Subcutaneous adipose tissue (tissue), 3 donors: ENCODE data around the genes SETSIP and GLMN.

- PRO-cap, result no peak
- RAMPAGE, long total RNA, 3 experiments, result no peak in any of the 3 experiments
Measured at GRCh38 chr1:91707586-91708291, 178.2 kb downstream of the TGFBR3 start.

DNA sequence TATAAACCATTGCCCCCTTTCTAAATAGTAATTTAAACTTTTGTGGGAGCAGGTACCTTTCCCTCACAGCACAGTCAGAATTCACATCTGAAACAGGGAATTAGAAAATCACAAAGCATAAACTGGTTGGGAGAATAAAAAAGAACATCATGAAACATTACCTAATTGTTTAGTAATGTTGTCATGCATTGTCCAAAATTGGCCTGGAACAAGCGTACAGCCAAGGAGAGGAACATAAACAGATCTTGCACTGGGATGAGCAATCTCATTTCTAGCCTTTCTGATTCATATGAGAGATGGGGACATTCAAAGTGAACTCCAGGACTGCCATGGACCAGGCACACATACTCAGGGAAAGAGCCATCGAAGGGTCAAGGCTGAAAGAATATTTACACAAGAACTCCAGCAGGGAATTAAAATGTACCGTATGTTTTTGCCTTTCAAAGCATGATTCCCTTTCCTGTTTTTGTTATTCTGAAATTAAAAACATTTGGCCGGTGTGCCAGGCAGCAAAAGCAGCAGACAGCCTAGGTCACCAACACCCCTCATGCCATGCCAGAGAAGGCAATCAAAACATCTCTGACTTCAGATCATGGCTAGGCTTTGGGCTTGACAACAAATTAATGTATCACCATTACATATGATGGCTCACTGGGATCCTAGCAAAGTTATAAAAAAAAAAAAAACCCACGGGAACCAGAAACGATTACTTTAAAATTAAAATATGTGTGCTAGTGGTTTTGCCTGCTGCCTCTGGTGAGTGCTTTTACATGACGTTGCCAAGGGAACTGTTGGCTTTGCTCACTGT, 159.9 kb downstream of the TGFBR3 start:
- PRO-cap, result bidirectional peak, plus-strand start at position 305 of the sequence, minus-strand start at position 89 of the sequence
- RAMPAGE, long total RNA, 3 experiments, result no peak in any of the 3 experiments

- PRO-cap, result no peak
- RAMPAGE, long total RNA, 3 experiments, result no peak in any of the 3 experiments
Measured at GRCh38 chr1:91732269-91733067, 153.5 kb downstream of the TGFBR3 start.

GRCh38 chr1:91757832-91758086, 128.2 kb downstream of the TGFBR3 start:
- PRO-cap, result unidirectional peak, minus-strand start at chr1:91757929
- RAMPAGE, long total RNA, 3 experiments, result no peak in any of the 3 experiments

DNA sequence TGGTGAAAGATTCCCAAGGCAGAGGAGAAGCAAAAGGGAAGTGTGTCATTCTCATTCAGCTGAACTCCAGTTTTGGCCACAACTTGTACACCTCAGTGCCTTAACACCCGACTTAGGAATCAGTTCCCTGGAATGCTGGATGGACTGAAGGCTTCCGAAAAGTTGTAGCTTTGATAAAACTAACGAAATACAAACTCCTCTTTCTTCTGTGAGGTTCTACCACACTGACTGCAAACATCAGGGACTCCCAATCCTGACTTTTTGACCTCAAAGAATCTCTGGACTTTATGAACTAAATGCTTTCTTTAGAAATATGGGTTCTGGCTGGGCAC, 21.4 kb downstream of the TGFBR3 start:
- PRO-cap, result no peak
- RAMPAGE, long total RNA, 3 experiments, result no peak in any of the 3 experiments

DNA sequence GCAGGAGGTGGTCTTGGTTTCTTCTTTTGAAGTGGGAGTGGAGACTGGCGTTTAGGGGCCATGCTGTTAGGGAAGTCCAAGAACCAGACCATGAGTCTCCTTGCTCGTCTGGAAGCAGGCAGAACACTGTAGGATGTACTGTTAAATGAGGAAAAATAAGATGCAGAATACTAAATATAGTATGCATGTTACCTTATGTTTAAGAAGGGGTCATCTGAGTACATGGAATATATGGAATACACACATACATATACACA, at the start of gene SETSIP:
Gene SETSIP (minus strand): TSS at position 62 of the 257 bp plus-strand sequence.
- PRO-cap, result no peak
- RAMPAGE, long total RNA, 3 experiments, result no peak in any of the 3 experiments

DNA sequence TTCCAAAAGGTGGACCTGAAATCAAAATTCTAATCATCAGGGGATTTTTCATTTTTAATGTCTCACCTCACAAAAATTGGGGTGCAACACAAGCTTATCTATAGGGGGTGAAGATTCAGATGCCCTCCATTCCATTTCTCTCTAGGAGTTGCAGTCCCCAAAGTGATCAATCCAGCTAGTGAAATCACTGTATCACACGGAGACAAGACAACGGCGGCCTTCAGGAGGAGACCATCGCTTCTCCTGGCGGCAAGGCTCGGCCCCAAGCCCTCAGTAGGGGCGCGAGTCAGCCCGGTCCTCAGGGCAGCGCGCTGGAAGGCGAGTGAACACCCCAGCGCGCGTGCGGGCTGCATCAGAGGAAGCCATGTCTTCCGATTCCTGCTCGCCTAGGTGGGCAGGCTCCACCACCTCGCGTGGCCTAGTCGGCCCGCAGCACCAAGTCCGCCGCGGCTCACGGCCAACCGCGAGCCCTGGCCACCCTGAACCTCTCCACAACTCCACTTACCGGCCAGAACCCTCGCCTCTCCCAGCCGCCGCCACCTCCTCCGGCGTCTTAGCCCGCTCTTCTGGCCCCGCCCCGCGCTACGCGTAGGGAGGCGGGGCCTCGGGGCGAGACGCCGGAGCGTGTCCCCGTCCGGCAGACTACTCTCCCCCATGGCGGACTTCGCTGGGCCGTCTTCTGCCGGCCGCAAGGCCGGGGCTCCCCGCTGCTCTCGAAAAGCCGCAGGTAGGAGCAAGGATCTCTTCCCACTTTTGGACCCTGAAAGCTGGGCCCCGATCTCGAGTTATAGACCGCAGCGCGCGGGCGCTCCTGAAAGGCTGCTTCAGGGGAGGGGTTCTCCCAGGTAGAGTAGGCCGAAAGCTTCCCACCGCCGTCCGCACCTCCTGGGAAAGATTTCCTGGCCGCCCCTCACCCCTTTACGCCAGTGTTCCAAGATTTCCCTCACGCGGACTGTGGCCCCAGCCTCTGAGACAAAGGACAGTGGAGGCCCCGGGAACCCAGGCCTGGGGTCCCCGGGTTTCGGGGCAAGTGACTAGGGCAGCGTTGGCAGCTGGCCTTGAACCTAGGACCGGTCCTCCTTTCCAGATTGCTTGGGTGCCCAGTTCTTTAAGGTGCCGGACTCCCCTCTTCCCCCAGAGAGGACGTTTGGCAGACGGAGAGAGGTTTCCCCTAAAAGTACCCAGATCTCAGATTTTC, at the start of gene GLMN:
Gene GLMN (minus strand): TSS at position 568 of the 1,198 bp plus-strand sequence.
- PRO-cap, result bidirectional peak, plus-strand start at position 640 of the sequence, minus-strand start at position 555 of the sequence
- RAMPAGE, long total RNA, 3 experiments, result start-site peak on the plus strand in 3 of 3 experiments, centred at positions 620 to 639 of the sequence, 121 to 184 reads per replicate; start-site peak on the minus strand in 2 of 3 experiments, centred at positions 559 to 566 of the sequence, 40 to 46 reads per replicate

DNA sequence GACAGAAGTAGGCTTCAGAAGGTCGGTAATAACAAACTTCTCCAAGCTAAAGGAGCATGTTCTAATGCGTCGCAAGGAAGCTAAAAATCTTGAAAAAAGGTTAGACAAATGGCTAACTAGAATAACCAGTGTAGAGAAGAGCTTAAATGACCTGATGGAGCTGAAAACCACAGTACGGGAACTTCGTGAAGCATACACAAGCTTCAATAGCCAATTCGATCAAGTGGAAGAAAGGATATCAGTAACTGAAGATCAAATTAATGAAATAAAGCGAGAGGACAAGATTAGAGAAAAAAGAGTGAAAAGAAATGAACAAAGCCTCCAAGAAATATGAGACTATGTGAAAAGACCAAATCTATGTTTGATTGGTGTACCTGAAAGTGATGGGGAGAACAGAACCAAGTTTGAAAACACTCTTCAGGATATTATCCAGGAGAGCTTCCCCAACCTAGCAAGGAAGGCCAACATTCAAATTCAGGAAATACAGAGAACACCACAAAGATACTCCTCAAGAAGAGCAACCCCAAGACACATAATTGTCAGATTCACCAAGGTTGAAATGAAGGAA, 90.8 kb downstream of the RPAP2 start:
- PRO-cap, result no peak
- RAMPAGE, long total RNA, 3 experiments, result no peak in any of the 3 experiments

DNA sequence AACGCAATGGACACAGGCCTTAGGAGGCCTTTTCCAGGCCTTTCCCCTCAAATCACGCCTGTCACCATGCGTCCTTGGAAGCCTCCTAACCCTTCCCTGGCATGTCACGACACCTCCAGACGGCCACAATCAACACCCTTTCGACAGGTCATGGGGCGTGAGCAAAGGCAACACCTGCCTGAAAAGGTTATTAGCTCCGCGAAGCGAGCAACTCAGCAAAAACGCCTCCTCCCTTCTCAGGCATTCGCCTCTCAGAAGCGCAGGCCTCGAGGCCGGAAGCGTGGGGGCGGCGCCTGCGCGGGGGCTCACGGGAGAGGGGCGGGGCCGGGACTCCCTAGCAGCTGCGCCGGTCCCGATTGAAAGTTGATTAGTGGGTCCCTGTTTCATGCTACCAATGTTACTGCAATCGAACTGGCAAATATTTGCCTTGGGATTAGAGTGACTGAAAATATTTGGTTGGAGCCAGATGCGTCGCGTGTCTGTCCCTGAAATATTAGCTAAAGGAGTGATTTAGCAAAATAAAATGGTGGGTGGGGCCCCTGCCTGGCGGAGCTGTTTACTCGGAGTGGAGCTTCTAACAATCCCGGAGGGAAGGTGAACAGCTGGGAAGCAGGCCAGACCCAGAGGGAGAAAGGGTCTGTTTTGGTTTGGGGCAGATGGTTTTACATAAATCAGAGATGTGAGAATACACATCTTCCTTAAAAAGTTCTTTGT, 44.9 kb downstream of the GFI1 start:
- PRO-cap, result no peak
- RAMPAGE, long total RNA, 3 experiments, result no peak in any of the 3 experiments

DNA sequence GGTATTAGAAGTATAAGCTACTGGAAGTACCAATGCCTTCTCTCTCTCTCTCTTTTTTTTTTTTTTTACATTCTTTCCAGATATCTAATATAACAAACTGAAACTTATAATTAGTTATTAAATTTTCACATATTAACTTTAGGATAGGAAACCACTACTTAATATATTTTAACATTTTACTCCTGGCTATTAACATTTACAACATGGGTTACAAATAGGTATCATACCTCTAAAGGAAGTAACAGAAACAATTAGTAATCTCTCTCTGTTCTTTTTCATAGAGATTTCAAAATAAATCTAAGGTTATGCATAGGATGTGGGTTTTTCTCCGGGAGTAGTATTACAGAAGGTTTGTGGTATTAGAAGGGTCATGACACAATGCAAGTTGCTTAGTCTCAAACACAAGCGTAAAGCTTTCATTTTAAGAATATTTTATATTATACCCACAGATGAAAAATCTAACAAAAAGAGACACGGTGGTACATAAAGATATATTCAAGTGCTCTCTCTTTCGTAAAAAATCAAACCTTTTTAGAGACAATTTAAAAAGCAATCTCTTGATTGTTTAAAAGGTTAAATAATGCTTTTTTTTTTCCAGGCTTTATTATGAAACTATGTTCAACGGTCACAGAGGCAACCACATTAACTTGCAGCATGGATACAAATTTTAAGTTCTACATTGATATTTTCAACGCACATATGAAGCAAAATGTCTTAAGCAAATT, 97.1 kb upstream of the GFI1 start:
- PRO-cap, result no peak
- RAMPAGE, long total RNA, 3 experiments, result no peak in any of the 3 experiments

GRCh38 chr1:92877123-92877654, 45.3 kb downstream of the RPL5 start:
- PRO-cap, result no peak
- RAMPAGE, long total RNA, 3 experiments, result no peak in any of the 3 experiments

DNA sequence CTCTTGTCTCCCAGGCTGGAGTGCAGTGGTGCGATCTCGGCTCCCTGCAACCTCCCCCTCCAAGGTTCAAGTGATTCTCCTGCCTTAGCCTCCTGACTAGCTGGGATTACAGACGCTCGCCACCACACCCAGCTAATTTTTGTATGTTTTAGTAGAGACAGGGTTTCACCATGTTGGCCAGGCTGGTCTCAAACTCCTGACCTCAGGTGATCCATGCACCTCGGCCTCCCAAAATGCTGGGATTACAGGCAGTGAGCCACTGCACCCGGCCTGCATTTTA, 67.7 kb upstream of the DR1 start:
- PRO-cap, result no peak
- RAMPAGE, long total RNA, 3 experiments, result no peak in any of the 3 experiments

GRCh38 chr1:93605259-93606381, 76.0 kb downstream of the BCAR3 start:
- PRO-cap, result unidirectional peak, minus-strand start at chr1:93605945
- RAMPAGE, long total RNA, 3 experiments, result no peak in any of the 3 experiments

GRCh38 chr1:93661846-93662599, 19.6 kb downstream of the BCAR3 start:
- PRO-cap, result no peak
- RAMPAGE, long total RNA, 3 experiments, result no peak in any of the 3 experiments

- PRO-cap, result no peak
- RAMPAGE, long total RNA, 3 experiments, result no peak in any of the 3 experiments
Measured at GRCh38 chr1:93818214-93818589, 60.8 kb downstream of the DNTTIP2 start.

DNA sequence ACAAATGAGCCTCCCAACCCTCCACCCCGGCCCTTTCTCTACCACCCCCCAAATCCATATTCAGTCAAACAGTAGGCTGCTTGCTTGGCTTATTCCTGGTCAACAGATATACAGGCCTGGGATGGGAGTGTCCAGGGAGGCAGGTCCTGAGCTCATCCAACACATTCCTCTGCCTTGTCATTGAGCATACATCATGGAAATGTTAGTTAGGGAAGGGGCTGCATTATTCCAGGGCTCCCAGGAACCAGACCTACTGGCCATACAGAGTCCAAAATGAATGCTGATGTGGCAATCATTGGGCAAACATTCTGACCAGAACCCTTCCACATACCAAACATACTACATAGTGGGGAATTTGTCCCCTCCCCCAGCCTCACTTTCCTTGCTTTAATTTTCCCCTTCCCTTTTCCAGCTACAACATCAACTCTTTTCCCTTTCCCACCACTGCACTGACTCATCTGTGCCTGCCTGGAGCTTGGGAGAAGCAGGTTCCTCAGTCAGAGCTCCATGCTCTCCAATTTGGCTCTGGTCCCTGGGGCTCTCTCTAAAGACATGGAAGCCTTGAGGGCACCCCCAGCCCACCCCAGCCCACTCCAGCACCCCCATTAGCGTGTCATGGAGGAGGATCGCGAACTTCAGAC, 58.9 kb downstream of the ABCA4 start:
- PRO-cap, result no peak
- RAMPAGE, long total RNA, 3 experiments, result no peak in any of the 3 experiments

- PRO-cap, result no peak
- RAMPAGE, long total RNA, 3 experiments, result no peak in any of the 3 experiments
Measured at GRCh38 chr1:94068569-94069302, 52.2 kb downstream of the ABCA4 start.

DNA sequence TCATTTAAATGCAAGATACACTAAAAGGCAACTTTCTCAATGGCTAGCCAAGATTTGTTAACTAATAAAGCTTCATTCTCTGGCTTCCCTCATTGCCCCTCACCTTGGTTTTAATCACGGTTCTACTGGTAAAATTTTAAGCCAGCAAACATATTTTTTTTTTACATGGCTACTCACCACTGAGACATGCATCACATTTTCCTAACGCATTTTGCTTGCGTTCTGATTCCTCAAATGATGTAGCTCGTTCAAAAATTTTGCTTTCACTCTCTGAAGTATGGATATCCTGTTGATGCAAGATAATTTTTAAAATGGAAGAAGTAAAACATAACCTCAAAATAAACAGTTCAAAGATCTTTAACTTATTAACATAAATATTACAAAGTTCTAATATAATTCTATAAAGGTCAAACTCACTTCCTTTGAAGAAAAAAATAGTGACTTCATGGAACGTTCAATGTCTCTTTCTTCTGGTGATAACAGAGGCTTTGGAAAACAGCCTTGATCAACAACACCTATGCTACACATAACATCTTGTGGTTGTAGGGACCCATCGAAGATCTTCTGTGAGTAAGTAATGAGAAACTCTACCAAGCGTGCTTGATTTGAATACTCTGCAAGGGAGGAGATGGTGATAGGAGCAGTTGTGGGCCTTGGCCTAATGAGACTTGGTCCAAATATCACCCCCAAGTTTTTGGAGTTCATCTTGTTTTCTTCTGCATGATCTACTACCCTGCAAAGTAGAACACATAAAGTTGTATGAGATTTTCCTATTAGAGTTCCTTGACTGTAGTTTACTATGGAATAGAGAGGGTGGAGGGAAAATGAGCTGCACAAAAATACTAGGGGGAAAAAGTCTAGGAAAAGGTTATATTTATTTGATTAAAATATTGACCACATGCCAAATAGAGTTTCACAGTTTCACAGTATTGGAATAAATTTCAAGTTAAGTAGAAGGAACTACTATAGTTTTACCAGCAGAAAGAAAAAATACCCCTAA, 56.8 kb upstream of the ABCA4 start:
- PRO-cap, result no peak
- RAMPAGE, long total RNA, 3 experiments, result no peak in any of the 3 experiments

DNA sequence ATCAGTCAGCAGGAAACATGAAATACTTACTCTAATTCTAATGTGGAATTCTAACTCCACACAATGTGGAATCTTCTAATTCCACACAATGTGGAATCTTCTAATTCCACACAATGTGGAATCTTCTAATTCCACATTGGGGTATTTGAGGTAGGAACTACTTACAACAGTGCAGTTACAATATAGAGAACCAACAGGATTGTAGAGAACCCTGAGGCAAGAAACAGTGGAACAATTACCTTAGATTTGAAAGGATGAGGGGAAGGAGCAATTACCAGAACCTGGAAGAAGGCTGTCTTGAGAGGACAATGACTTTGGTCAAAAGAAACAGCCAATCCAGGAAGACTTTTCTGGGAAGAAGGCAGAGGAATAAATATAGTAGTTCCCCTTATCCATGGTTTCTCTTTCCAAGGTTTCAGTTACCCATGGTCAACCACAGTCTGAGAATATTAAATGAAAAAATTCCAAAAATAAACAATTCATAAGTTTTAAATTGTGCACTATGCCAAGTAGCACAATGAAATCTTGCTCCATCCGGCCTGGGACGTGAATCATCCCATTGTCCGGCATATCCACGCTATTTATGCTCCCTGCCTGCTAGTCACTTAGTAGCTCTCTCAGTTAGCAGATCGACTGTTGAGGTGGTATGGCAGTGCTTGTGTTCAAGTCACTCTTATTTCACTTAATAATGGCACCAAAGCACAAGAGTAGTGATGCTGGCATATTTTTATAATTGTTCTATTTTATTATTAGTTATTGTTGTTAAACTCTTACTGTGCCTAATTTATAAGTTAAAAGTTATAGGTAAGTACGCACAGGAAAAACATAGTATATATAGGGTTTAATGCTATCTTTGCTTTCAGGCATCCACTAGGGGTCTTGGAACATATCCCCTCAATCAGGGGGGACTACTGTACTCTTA, 58.5 kb upstream of the ARHGAP29 start:
- PRO-cap, result no peak
- RAMPAGE, long total RNA, 3 experiments, result no peak in any of the 3 experiments

- PRO-cap, result no peak
- RAMPAGE, long total RNA, 3 experiments, result no peak in any of the 3 experiments
Measured at GRCh38 chr1:94317183-94317463, 79.7 kb upstream of the ARHGAP29 start.